Peripheral blood mononuclear cell (primary cell): ENCODE results near the gene CREBL2.

- PRO-cap, 8 experiments = no peak in any of the 8 experiments
These were observed 18.9 kb downstream of the PRB4 start for GRCh38 chr12:11291306-11291793.

DNA sequence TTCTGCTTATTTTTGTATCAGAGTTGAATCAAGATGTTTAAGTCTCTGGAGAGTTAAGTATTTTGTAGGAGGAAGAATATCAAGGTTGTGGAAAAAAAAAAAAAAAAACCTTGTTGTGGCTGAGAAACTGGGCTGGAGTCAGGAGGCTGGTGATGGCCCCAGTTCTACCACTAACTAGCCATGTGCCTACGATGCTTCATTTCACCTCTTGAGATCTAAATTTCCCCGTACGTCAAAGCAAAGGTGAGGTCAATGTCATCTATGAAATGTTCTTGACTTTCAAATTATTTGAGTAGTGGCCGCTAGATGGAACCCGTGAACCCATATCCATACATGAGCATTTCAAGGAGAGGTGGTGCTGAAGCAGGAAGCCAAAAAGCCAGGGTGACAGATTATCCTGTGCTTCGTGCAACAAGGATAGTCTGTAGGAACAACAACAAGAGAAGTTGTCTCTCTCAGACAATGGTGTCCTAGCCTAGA is 95.6 kb upstream of the ETV6 start:
- PRO-cap, 8 experiments = no peak in any of the 8 experiments

DNA sequence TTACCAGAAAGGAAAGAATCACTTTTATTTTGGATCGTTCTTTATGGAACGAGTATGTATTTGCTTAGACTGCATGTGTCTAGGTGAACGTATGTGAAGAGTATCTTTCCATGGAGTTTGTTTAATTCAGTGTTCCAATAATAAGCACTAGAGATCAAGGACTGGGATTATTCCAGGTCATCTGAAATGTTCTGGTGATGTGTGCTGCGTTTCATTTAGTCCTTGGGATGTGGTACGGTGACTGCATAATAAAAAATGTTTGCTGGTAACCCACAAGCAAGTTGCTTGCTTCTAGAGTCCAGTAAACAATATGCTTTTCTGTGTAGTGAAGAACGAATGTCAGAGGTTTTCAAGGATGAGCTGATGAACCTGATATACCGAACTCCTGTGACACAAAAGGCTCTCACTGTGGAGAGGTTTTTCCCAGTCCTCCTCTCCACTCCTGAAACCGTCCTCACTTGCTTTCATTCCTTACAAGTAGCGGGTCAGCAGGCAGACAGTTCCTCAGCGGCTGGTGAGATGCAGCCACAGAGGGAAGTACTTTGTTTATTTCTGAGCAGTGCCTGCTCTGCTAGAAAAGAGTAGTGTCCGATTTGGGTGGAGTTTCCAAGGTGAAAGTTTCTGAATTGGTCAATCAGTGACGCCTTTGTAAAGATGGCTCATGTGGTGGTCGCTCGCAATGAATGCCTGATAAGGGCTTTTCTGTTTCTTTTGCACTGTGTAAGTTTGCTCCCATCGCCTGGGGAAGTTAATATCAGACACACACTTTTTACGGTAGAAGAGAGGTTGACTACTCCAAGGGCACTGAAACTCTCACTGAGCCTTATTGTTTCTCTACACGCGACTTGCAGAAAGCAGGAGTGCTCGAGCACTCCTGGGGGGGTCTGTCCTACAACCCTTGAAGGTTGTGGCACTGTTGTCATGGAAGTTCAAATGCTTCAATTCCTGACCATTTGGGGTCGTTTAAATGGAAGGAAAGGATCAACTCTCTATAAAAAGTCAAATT is 3.0 kb downstream of the ETV6 start:
- PRO-cap, 8 experiments = peak in 5 of 8 experiments; most common plus-strand start position 222 of the sequence (in 2); most common minus-strand start position 450 of the sequence (in 1)

DNA sequence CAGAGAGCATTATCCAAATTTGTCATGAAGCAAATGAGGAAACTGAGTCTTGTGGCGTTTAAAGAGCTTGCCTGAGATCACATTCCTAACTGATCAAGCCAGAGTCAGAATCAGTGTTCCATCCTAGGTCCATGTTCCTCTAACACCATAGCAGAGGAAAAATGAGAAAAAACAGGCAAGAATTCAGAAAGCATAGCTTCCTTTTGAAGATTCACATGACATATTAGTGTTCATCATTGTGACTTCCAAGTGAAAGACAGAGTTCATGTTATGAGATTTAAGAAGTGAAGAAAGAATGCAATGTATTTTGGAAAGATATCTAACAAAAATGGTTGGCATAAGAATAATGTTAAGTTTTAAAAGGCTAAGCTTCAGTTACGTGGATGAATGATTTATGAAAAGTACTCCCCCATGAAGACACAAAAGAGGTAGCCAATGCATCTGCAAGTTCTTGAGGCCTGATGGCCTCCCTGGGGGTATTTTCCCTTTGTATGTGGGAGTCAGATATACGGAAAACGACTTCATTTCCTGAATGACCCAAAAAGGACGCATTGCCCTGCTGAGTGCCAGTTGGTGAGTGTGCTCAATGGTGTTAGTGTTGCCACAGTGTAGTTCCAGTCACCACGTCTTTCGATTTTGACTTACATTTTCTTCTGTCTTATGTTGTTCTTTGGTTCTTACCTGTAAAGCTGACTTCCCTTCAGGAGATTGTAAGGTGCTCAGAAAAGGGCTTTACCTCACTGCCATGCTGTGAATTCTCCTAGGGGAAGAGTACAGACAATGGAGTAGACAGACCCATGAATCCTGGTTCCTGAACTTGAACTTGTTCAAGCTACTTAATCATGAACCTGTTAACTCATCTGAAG is 7.9 kb downstream of the ETV6 start:
- PRO-cap, 8 experiments = no peak in any of the 8 experiments

- PRO-cap, 8 experiments = peak in 1 of 8 experiments; most common plus-strand start chr12:11659932 (in 1)
These were observed 10.0 kb downstream of the ETV6 start for GRCh38 chr12:11659243-11660107.

GRCh38 chr12:11672442-11673287 is 23.2 kb downstream of the ETV6 start:
- PRO-cap, 8 experiments = peak in 2 of 8 experiments; most common plus-strand start chr12:11672872 (in 2)

DNA sequence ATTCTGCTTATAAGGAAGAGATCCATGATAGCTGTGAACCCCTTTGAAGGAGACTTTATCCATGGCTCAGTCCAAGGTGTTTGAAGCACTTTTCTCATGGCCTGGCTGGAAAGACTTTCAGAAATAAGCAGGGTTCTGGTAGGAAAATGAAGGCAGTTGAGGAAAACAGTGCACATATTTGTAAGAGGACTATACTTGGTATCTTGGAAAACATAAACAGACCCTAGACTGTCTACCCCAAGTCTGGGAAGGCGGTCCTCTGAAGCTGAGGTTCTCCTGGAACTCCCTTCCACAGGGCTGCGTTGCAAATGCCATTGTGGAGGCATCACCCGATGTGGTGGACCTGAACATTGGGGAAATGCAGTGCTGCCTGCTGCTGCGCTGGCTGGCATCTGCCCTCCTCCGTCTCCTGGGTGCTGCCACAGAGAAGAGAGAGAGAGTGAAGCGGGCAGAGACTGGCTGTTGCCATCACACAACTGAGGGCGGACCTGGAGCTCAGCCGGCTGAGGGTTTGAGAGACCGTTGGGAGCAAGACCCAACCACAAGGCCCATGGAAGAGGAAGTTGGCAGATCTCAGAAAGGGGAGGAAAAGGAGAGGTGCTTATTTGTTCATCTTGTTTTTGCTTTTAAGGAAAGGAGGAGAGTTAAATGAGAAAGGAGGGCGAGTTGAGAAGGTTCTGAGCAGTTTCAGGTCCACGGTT is 124.2 kb downstream of the ETV6 start:
- PRO-cap, 8 experiments = peak in 1 of 8 experiments; most common plus-strand start position 647 of the sequence (in 1); most common minus-strand start position 411 of the sequence (in 1)

DNA sequence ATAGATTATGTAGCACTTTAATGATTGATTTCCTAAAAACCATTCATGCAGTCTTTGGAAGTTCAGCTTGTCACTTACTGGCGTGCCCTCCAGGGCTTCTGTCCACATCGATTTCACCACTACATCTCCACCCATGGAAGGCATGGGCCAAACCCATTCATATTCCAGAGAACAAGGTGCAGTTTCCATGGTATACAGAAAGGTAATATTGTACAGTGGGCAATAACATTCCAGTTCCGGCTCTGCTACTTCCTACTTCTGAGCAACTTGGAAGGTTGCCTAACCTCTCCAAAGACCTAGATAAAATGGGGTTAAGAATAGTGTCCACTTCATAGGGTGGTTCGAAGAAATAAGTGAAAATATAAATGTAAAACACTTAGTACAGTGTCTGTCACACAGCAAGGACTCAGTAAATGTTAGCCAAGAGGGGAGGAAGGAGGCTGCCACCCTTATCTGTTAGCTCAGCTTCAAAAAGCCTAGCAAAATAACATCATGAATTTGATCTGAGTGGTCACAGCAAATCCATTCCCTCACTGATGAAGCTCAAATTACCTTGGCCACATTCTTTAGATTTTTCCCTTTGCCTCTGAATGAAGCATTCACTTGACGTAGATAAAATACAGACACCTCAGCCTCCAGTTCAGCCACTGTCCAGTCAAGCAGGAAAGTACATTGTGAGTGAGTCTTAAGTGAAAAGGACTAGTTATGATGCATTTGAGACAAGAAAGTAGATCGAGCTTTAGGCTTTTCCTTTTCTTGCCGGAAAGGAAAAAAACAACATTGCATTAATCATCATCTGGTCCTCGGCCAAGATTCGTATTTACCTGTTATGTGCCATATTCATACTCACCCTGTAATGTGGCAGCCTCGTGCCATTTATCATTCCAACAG is 146.3 kb downstream of the ETV6 start:
- PRO-cap, 8 experiments = no peak in any of the 8 experiments

DNA sequence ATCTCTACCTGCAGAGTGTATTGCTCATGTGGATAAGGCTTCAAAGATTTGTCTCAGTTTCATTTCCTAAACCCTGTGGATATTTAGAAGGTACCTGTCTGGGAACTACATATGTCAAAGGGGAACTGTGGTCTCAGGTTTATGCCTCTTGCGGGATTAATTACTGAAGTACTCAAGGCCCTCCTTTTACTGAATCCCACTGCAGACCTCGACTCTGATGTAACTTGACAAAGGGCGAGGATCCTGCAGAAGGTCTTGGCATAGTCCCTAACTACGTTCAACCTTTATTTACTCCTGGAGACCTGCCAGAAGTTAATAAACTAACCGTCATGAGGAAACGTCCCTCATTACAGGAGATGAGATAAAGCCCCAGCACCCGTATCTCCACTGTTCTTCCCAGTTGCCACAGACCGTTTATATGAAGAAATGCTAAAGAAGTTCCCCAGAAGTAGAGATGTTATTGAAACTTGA is 190.8 kb downstream of the ETV6 start:
- PRO-cap, 8 experiments = no peak in any of the 8 experiments

DNA sequence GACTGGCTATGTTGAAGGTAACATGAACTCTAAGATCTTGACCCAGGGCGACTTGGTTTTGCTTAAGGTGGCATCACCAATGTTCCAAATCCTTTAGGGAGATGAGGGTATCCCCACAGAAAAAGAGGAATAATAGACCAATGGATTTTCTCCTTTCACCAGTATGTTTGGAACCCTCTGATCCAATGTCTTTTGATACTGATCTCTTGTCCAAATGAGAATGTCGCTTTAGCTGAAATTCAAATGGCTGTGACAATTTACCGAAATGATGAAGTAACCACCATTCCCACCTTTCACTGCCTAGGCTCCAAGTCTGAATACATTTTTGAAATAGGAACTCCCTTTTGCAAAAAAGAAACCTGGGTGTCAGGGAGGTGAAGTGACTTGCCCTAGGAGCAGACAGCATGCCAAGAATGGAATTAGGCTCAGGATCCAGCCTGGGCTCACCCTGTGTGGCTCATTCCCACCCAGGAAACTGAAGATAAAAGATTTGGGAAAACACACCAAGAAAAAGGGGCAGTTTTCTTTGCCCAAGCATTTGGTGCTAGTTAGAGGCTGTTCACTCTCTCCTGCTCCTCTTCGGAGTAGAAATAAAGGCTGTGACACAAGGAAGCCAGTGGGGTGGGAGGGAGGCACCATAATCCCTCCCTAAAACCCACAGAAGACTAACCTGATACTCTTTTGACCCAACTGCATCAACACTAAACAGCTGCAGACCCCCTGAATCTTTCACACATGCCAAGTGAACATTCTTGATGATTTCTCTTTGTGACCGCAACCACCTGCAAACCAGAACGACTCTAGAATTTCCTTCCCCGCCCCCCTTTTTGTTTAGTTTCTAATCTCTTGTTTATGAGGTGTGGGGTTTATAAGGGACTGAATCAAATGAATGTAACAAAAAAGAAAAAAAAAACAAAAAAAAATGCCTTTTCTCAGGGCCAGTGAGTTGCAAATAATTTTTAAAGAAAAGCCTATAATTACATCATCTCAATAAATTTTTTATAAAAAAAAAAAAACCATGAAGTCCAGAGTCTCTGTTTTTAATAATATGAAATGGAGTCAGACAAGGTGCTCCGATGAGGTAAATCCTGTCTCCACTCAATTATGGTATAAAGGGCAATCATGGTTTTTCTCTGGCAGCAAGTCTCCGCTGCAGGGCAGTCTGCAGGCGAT is 176.0 kb upstream of the BCL2L14 start:
- PRO-cap, 8 experiments = peak in 2 of 8 experiments; most common minus-strand start position 586 of the sequence (in 2)

GRCh38 chr12:12024763-12025496 is 45.8 kb upstream of the BCL2L14 start:
- PRO-cap, 8 experiments = no peak in any of the 8 experiments

DNA sequence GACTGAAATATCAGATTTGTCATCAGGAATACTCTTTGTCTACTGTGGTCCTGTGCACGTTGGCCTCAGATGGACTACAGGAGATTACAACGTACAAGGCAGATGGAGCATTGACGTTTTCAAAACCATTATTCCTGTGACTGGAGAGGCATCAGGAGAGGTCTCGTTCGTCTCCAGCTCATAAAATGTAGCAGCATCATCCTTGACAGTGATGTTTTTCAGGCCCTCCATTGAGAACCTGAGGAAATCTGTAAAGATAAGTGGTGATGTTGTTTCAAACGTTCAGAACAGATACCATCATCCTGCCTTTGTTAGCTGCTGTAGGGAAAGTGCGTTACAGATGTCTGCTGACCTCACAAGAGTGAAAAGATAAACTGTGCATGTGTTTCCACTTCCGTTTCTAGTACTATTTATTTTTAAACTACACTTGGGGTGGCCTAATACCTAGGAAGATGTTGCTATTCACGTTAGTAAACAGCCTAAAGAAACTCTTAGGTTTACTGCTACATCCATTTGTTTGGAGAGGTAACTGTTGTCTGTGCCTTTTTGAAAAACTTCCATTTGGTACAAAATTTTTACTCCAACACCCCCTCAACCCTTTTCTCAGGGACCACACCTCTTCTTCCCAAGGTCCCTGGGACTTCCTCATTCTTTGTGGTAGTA is 28.4 kb downstream of the BCL2L14 start:
- PRO-cap, 8 experiments = no peak in any of the 8 experiments

DNA sequence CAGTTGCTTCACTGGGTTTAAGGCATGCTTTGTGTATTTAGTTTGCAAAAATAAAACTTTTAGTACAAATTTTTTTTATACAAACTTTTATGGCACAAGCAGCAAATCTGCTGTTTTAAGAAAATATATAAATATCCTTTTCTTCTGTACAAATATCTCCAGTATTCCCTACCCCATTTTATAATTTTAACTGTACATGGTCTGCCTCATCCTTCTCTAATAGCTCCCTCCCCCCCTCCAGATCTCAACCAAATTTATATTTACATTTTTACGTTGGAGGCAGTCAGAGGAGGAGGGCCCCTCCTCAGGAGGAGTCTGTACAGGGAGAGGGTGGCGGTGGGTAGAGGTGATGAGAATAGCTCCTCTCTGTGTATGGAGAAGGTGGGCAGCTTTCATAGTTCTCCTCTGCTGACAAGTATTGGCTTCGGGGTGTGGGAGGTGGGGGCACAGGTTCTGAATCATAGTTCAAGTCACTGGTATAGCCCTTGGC is 50.1 kb downstream of the BCL2L14 start:
- PRO-cap, 8 experiments = no peak in any of the 8 experiments

GRCh38 chr12:12265993-12266341 is 877 bp downstream of the LRP6 start:
- PRO-cap, 8 experiments = no peak in any of the 8 experiments

- PRO-cap, 8 experiments = no peak in any of the 8 experiments
These were observed 622 bp upstream of the LRP6 start for GRCh38 chr12:12267459-12267872.

DNA sequence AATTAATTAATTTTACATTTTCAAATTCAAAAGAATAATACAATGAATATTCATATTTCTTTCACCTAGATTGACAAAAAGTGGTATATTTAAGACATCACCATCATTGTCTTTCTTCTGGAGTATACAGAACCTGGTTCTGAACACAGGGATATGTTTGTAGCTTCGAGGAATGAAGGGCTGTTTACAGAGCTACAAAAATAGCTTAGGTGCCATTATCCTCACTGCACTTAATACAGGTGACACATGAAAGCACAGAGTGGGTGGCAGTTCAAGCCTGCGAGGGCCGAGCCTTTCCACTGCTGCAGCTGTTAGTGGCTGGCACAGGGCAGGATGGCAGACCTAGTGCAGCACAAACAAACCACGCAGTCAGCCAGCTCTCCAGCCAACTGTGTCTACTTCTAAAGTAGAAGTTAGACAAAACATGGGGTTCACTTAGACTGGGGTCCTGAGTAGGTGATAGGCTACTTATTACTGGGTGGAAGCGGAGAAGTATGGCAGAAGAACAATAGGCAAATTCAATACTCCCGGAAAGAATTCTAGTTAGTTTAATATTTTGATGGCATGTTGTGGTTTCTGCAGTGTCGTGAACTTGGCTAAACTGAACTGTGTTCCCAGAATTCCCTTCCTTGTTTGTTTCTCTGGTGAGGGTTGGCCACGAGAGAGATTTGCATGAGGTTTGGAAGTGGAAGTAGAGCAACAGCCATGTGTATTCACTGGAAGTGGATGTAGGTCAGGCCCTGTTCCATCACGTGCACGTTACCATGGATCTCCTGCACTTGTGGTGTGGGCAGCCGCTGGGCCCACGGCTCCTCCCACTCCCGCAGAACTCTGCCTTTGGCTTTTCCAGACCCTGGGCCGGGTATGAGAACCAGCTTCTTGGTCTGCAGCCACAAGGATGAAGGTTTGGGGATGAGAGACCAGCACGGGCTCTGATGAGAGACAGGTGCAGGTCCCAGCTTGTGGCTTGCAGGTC is 95.3 kb downstream of the DUSP16 start:
- PRO-cap, 8 experiments = peak in 4 of 8 experiments; most common plus-strand start position 895 of the sequence (in 4); most common minus-strand start position 693 of the sequence (in 1)

- PRO-cap, 8 experiments = no peak in any of the 8 experiments
These were observed 56.1 kb downstream of the DUSP16 start for GRCh38 chr12:12506427-12507036.

DNA sequence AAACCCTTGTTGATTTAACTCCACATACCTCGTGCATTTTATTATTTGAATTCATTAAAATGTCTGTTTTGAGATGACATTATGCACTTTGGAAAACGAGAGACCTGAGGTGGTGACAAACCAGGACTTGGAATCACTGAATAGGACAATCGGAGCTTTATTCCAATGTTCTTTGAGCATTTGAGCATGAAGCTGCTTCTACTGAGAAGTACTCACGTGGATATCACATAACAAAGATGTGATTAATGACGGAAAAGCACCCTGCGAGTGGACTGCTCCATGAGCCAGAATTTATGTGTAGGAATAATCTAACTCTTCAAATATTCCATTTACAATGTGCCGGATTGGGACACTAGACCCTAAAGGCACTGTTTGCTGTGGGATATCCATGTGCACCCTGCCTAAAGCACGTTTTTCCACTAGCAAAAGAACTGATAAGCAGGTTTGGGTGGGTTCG is 820 bp upstream of the DUSP16 start:
- PRO-cap, 8 experiments = no peak in any of the 8 experiments

- PRO-cap, 8 experiments = peak in 8 of 8 experiments; most common plus-strand start chr12:12611912 (in 7); most common minus-strand start chr12:12611903 (in 7)
These were observed at the start of gene CREBL2 for GRCh38 chr12:12611497-12612492. Gene CREBL2, plus strand, starts transcription at chr12:12611876.

DNA sequence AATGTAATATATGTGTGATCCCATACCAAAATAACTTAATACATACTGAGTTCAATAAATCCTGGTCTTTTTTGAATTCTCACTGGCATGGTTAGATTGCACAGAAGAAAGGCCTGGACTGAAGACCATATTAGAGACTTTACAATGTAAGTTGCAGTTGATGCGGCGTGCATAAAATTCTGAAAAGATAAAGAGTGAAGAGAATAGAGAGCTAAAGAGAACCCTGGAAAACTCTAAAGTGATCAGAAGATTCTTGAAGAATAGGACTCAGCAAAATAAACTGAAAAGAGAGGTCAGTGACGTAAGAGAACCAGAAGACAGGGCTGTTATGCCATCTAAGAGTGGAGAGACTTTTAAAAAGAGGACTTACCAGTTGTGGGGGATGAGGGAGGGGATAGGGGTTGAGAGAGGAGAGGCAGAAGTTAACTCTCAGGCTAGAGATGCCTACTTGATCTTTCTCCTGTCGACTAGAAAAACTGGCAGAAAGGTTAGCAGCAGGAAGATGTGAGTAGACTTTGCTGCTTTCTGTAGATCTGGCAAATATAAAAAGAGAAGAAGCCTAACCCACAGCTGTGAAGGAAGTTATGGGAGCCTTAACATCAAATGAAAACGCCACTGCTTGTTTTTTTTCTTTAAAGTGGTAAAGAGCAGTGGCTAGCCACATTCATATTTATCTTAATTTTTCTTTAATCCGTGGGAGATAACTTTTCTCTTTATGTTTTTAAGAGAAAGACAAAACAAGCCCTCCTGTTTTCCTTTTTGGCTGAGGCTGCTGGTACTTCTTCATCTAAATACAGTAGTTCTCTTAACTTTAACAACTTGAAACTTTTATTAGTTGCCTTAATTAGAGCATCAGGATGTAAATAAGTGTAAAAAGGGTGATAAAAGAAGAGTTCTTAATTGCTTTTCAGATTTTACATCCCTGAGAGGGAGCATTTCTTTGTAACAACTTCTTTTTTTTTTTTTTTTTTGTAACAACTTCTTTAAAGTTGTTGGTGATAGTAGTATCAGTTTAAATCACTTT is 10.8 kb downstream of the CREBL2 start:
- PRO-cap, 8 experiments = peak in 1 of 8 experiments; most common minus-strand start position 517 of the sequence (in 1)